Transverse colon (tissue), 4 donors: ENCODE measurements around the genes HLA-DMB, HLA-DOA and HSD17B8.

DNA sequence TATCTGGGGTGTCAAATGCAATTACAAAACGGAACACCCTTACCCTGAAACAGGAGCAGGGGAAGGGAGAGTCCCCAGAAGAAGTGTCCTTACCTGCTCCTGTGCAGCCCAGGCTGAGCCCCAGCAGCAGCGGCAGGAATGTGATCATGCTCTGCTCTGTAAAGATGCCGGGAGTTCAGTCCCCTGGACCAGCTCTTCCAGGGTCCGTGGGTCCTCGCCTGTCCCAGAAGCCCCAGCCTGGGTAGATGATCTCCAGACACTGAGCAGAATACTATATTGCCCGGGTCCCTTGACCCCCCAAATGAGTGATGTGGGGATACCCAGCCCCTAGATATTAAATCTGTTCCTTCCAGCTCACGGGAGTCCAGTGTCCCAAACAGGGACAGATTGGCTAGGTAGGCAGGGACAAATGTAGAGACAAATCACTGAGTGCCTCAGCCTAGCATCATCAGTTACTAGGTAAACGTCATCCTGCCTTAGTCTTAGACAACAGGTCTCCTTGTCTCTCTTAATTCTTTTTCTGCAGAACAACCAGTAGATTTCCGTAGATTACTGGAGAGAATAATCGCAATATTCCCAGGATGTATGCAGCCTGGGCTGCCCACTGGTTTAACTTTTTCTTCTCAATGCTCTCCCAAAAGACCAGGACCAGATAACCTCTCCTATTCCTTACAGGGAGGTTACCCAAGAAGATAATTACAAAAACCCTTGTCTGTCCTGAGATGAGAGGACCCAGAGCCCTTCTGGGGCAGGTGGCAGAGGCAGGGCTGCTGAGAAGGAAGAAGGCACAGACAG lies at the start of gene HLA-DMB:
Gene HLA-DMB, minus strand, starts transcription at position 369 of the 795 bp plus-strand sequence.
- PRO-cap: bidirectional peak, plus-strand start at position 511 of the sequence, minus-strand start at position 366 of the sequence
- RAMPAGE, long total RNA, 4 experiments: start-site peak on the minus strand in 2 of 4 experiments, centred at positions 341 to 342 of the sequence, 18 to 22 reads per replicate

DNA sequence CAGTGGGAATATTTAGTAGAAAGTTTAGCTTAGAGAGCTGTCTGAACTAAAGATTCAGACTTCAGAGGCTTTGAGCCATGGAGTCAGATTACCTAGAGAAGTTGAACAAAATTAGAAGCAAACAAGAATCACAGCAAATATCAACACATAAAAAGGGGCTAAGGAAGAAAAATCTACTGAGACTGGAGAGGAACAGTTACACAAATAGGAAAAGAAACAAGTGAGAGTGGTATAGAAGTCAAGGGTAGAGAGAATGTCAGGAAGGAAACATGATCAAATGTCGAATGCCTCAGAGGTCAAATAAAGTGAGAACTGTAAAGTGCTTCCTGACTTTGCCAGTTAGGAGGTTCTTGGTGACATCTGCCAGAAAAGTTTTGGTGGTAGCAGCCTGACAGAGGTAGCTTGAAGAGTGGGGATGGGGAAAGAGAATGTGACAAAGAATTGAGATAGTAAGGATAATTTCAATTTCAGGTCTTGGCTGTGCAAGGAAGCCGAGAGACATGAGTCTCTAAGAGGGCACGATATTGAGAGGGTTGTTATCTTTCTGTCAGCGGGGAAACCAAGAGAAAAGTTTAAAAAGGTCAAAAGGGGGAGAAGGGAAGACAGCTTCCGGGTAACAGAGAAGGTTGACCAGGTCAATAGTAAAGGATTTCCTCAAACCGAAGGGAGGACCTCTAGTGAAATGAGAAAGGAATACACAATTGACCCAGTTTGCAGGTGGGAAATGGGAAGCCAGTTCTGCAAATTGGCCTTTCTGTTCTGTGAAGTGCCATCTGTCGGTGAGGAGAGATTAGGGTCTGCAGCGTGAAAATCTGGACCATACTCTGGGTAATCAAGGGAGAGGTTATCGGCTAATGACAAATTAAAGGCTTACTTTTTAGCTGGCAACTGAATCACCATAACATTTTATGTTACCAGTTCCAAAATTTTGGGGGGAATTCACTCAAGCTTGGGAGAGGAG lies 1.1 kb upstream of the BRD2 start:
- PRO-cap: unidirectional peak, plus-strand start at position 677 of the sequence; unidirectional peak, plus-strand start at position 709 of the sequence; unidirectional peak, plus-strand start at position 751 of the sequence
- RAMPAGE, long total RNA, 4 experiments: no peak in any of the 4 experiments

GRCh38 chr6:32973695-32974444 lies 5.5 kb downstream of the BRD2 start:
- PRO-cap: unidirectional peak, minus-strand start at chr6:32974082
- RAMPAGE, long total RNA, 4 experiments: no peak in any of the 4 experiments

GRCh38 chr6:32974445-32974886 lies 6.1 kb downstream of the BRD2 start:
- PRO-cap: no peak
- RAMPAGE, long total RNA, 4 experiments: no peak in any of the 4 experiments

- PRO-cap: no peak
- RAMPAGE, long total RNA, 4 experiments: no peak in any of the 4 experiments
Measured at GRCh38 chr6:32977228-32977612, 8.8 kb downstream of the BRD2 start.

DNA sequence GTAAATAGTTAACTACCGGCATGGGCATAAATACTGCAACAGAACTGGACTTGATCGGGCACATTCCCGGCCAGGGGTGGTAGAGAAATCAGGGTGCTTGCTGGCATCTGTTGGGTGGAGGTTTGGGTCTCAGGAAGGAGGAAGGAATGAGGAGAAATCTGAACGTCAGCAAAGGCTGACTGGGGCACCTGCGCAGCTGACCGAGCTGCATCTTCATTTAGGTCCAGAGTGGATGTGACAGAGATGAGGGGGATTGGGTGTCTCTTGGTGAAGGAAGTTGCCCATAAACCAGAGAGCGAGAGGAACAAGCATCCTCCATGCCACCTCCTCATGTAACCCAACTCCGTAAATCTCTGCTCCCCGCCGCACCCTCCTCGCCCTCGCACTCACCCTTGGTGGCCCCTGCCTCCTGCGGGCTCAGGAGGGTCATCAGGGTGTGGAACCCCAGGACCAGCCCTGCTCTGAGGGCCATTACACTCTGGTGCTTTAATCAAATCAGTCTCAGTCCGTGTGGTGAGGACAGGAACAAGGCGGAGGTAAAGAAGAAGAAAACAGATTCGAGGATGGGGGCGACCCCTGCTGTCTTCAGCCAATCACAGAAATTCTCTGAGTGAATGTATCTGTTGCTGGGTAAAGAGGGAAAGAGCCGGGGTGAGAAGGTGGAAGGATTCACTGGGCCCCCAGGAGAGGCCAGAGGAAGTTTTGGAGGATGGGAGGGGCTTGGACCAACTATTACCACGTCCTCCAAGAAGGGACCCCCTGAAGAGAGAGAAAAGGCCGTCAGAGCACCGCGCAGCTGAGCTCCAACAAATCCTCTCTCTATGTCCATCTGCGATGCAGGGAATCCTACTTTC lies at the start of gene HLA-DOA:
Gene HLA-DOA, minus strand, starts transcription at position 527 of the 854 bp plus-strand sequence.
- PRO-cap: bidirectional peak, plus-strand start at position 643 of the sequence, minus-strand start at position 538 of the sequence
- RAMPAGE, long total RNA, 4 experiments: no peak in any of the 4 experiments

DNA sequence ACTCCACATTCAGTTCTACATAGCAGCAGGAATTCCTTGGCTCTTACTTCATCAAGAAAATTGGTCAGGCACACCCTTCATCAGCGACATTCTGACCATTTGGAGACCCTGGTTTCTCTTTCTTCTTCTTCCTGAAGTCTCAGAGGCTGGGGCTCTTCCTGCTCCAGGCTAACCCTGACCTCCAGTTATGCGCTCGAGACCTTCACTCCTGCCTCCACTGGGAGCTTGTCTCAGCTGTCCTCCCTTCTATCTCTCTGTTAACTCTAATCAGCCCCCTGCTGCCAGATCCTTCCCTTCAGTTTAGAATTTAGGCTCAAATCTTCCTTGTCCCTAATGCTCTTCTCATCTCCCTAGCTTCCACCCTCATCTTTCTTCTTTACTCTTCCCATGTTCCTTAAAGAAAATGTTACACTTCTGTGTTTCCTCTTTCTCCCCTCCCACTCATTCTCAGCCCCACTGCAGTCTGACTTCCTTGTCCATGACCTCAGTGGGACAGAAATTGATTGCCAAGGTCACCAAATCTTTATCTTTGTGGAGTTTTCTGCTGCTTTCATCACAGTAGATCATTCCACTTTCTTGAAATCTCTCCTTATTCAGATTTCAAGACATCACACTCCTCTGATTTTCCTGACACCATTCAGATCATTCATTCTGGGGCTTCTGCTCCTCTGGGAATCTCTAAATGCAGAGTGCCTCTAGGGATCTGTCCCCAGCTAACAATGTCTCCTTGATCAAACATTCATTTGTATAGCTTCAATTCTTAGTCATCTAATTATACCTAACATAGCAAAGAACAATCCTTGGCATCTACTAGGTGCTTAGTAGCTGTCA lies 8.5 kb upstream of the HLA-DOA start:
- PRO-cap: bidirectional peak, plus-strand start at position 487 of the sequence, minus-strand start at position 219 of the sequence
- RAMPAGE, long total RNA, 4 experiments: no peak in any of the 4 experiments

DNA sequence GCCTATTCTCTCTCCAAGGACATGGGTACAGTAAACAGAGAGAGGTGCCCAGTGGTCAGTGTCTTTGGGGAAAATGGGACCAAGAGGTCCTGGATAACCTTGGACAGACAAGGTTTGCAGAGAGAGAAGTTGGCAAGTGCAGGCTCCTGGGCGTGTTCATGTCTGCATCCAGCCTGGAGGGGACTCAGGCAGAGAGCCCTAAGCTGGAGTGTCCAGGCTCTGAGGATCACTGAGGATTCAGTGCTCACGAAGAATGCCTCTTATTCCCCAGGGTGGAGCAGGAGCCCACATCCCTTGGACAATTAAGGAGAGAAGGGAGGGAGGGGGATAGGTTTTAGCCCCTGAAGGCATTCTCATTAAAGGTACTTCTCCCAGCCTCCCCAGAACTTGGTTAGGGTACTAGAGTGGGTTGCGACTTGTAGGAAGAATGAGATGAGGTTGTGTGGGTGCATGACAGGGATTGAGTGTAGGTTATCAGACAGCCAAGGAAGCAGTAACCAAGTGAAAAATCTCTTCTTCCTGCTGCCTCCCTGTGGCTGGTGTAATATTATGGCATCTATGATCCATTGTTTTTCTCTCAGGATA lies 623 bp downstream of the HLA-DPB1 start:
- PRO-cap: no peak
- RAMPAGE, long total RNA, 4 experiments: no peak in any of the 4 experiments

- PRO-cap: no peak
- RAMPAGE, long total RNA, 4 experiments: start-site peak on the plus strand in 1 of 4 experiments, at chr6:33085837-33085868 at its widest, 11 reads per replicate
Measured at GRCh38 chr6:33085594-33086222, 9.9 kb downstream of the HLA-DPB1 start.

- PRO-cap: no peak
- RAMPAGE, long total RNA, 4 experiments: no peak in any of the 4 experiments
Measured at GRCh38 chr6:33193881-33194477, 1.7 kb upstream of the COL11A2 start.

GRCh38 chr6:33204625-33205158 lies at the start of gene HSD17B8:
HSD17B8 (plus strand) TSS chr6:33204655.
- PRO-cap: unidirectional peak, plus-strand start at chr6:33204685; unidirectional peak, plus-strand start at chr6:33204900; bidirectional peak, plus-strand start at chr6:33205096, minus-strand start at chr6:33204994
- RAMPAGE, long total RNA, 4 experiments: start-site peak on the plus strand in 4 of 4 experiments, at chr6:33204636-33204671 at its widest, 26 to 322 reads per replicate

- PRO-cap: no peak
- RAMPAGE, long total RNA, 4 experiments: no peak in any of the 4 experiments
Measured at GRCh38 chr6:33213841-33214620, 5.7 kb downstream of the RING1 start.

DNA sequence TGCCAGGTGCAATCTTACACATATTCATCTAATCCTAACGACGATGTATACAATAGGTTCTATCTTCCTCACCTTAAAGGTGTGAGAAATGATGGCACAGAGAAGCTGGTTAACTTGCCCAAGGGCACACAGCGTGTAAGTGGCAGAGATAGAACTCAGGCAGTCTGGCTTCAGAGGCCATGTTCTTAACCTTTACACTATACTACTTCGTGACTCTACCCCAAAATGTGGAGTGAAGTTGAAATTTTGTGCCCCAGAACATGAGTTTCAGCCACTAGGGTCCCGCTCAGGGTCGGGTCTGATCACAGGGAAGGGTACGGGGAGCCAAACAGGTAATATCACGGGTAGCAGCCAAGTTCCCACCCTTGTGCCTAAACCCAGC lies 543 bp downstream of the VPS52 start:
- PRO-cap: no peak
- RAMPAGE, long total RNA, 4 experiments: no peak in any of the 4 experiments

- PRO-cap: no peak
- RAMPAGE, long total RNA, 4 experiments: no peak in any of the 4 experiments
Measured at GRCh38 chr6:33274187-33275085, 2.5 kb upstream of the B3GALT4 start.

- PRO-cap: no peak
- RAMPAGE, long total RNA, 4 experiments: no peak in any of the 4 experiments
Measured at GRCh38 chr6:33279599-33280022, 2.7 kb downstream of the B3GALT4 start.

GRCh38 chr6:33316496-33317147 lies 922 bp downstream of the ZBTB22 start:
- PRO-cap: unidirectional peak, plus-strand start at chr6:33316955
- RAMPAGE, long total RNA, 4 experiments: no peak in any of the 4 experiments

- PRO-cap: no peak
- RAMPAGE, long total RNA, 4 experiments: no peak in any of the 4 experiments
Measured at GRCh38 chr6:33424969-33425593, 5.2 kb downstream of the SYNGAP1 start.

DNA sequence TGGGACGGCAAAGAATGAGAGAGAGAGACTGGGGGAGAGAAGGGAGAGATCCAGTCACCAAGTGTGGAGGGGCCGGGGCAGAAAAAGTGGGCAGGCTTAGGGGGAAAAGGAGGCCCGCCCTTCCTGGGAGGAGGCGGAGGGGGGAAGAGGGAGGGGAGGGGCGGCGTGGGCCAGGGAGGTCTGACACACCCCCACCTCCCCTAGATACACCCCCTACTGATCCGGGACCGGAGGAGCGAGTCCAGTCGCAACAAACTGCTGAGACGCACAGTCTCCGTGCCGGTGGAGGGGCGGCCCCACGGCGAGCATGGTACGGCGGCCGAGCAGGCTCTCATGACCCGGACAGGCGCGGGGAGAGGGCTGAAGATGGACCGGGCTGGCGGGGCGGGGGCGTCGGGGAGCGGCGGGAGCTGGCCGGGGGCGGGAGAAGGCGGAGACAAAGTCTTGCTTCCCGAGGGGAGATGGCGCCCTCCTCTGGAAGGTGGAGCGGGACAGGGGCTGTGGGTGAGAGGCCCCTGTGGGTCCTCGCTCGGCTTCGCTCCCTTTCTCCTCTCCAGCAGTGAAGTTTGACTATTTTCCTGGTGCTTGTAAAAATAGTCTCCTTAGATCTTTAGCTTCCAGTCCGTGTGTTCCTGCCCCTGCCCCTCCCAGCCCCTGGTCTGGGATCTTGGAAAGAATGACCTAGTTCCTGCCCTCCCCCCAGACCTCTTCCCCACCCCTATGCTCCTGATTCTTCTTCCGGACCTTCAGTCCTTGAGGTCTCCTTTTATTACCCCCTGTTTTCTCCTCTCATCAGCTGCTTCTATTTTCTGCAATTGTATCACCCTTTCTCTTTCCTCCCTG lies 6.0 kb downstream of the SYNGAP1 start:
- PRO-cap: bidirectional peak, plus-strand start at position 151 of the sequence, minus-strand start at position 65 of the sequence; bidirectional peak, plus-strand start at position 216 of the sequence, minus-strand start at position 257 of the sequence; bidirectional peak, plus-strand start at position 730 of the sequence, minus-strand start at position 661 of the sequence
- RAMPAGE, long total RNA, 4 experiments: start-site peak on the plus strand in 3 of 4 experiments, centred at positions 182 to 236 of the sequence, 20 to 81 reads per replicate

DNA sequence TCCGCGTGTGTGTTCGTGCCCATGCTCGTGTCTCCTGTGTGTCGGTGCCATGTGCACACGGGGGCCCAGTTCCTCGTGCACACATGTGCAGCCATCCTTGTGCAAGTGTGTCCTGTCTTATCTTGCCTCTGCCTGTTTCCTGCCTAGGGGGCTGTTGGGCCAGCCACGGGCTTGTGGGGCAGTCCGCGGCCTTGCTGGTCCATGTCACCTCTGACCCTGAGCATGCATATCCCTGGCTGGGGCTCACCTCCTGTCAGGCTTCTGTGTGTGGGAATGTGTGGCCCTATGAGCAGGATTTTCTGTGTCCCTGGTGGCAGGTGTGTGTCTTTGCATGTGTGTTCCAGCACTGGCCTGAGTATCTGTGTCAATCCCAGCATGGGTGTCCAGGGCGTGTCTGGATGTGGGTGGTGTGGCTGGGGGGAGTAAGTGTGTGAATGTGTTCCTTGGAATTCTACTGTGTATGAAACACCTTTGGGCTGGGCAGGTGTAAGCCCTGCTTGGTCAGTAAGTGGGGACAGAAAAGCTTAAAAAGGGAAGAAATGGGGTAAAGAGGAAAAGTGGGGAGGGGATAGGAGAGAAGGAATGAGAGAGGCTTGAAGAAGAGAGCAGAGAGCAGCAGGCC lies 8.7 kb downstream of the SYNGAP1 start:
- PRO-cap: unidirectional peak, minus-strand start at position 260 of the sequence
- RAMPAGE, long total RNA, 4 experiments: no peak in any of the 4 experiments

- PRO-cap: no peak
- RAMPAGE, long total RNA, 4 experiments: no peak in any of the 4 experiments
Measured at GRCh38 chr6:33619488-33619832, 1.7 kb upstream of the ITPR3 start.